ENCODE results near the genes RGL4 and GSTT2B.

GRCh38 chr22:23305813-23306335 is 125.6 kb downstream of the BCR start:
- RRBS, result 91% methylated on average over 1 of the region's 13 CpGs
CAGE:
- cytosol, long polyA plus RNA, result no peak
- long polyA plus RNA, result no peak
- nucleus, long polyA plus RNA, result no peak

GRCh38 chr22:23538677-23539064 is 41.4 kb downstream of the IGLL1 start:
- RRBS, result no CpG with 5 or more reads among the region's 7 CpGs
CAGE:
- cytosol, long polyA plus RNA, result no peak
- long polyA plus RNA, result no peak
- nucleus, long polyA plus RNA, result no peak

GRCh38 chr22:23675911-23676615 is 14.8 kb upstream of the RGL4 start:
- RRBS, result no CpG with 5 or more reads among the region's 9 CpGs
CAGE:
- cytosol, long polyA plus RNA, result no peak
- long polyA plus RNA, result no peak
- nucleus, long polyA plus RNA, result no peak

- RRBS, result no CpG with 5 or more reads among the region's 6 CpGs
CAGE:
- cytosol, long polyA plus RNA, result no peak
- long polyA plus RNA, result no peak
- nucleus, long polyA plus RNA, result no peak
Measured at GRCh38 chr22:23690624-23691202, at the start of gene RGL4. TSS of gene RGL4 (plus strand) at chr22:23691013.

- RRBS, result no CpG with 5 or more reads among the region's 11 CpGs
CAGE:
- cytosol, long polyA plus RNA, result no peak
- long polyA plus RNA, result no peak
- nucleus, long polyA plus RNA, result no peak
Measured at GRCh38 chr22:23835647-23836310, 3.0 kb downstream of the DERL3 start.

DNA sequence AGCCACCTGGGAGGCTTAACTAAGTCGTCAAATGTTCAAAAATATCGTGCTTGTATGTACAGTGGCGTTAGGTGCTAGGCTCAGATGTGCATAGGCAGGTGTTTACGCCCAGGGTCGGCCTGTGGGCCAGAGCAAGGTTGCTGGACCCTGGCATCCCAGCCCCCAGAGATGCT is 316 bp downstream of the SLC2A11 start:
- RRBS, result no CpG with 5 or more reads among the region's 5 CpGs
CAGE:
- cytosol, long polyA plus RNA, result no peak
- long polyA plus RNA, result no peak
- nucleus, long polyA plus RNA, result no peak

- RRBS, result no CpG with 5 or more reads among the region's 24 CpGs
CAGE:
- cytosol, long polyA plus RNA, result no peak
- long polyA plus RNA, result no peak
- nucleus, long polyA plus RNA, result no peak
Measured at GRCh38 chr22:23895343-23895977, 1.3 kb downstream of the MIF start.

DNA sequence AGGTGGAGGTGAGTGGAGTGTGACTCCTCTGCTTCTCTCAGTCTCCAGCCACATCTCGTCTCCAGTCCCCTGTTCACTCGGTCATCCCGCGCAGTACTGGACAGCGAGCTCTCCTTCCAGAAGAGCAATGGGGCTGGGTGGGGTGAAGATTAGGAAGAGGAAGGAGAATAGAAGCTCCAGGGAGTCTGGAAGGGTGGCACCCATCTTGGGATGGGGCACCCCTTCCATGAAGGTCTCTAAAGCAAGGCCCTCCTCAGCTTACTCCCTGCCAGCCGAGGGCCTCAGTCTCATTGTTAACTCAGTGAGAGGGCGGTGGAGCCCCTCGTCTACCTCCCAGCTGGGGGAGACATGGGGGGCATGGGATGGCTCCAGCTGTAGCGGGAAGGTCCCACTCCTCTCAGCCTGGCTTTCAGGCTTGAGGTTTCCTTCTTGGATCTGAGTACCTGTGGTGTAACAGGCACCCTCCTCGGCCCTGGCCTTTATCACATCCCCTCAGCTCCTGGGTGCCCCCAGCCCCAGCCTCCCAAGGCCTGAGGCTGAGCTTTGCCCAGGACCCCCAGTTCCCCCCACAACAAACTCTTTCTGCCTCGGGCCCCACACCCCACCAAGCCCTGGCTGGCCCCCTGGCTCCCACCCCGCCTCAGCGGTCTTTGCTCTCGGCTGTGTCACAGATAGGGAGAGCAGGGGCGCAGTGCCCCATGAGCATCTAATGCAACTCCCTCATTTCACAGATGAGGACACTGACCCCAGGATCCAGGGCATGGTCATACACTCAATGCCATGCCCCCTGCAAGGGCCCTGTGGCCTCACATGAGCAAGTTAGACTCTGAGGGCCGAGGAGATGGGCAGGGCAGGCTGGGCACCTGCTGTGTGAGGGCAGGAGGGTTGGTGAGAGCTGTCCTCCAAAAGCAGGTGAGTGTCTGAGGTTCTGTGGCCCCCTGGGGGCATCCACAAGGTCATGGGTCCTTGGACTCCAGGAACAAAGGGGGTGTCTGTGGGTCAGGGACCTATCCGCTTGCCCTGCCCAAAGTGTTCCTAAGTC is 2.1 kb downstream of the MIF start:
- RRBS, result no CpG with 5 or more reads among the region's 17 CpGs
CAGE:
- cytosol, long polyA plus RNA, result no peak
- long polyA plus RNA, result no peak
- nucleus, long polyA plus RNA, result no peak

DNA sequence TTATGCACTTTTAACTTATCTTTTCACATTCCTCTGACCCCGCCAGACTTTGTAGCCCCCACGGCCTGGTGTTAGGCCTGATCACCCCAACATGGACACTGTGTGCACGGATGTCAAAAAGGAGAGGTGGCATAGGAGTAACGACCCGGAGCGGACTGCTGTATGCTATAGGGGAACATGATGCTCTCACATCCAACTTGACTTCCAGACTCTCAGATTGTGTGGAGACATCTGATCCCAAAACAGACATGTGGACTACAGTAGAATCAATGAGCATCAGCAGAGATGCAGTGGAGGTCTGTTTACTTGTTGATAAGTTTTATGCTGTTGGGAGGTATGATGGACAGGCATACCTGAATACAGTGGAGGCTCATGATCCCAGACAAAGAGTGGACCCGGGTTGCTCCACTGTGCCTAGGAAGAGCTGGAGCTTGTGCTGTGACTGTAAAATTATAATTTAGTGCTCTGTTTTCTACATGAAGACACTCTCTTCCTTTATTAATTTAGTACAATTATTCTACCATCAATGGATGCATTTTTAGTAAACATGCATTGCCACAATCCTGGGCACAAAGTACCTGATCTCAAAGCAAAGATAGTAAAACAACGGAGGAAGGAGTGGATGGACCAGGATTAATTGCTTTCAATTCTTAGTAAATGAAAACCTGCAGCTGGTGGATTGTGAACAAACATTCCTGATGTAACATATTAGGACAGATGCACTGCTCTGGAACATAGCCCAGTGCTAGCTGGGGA is 31.7 kb downstream of the GSTT2B start:
- RRBS, result no CpG with 5 or more reads among the region's 8 CpGs
CAGE:
- cytosol, long polyA plus RNA, result no peak
- long polyA plus RNA, result no peak
- nucleus, long polyA plus RNA, result no peak

DNA sequence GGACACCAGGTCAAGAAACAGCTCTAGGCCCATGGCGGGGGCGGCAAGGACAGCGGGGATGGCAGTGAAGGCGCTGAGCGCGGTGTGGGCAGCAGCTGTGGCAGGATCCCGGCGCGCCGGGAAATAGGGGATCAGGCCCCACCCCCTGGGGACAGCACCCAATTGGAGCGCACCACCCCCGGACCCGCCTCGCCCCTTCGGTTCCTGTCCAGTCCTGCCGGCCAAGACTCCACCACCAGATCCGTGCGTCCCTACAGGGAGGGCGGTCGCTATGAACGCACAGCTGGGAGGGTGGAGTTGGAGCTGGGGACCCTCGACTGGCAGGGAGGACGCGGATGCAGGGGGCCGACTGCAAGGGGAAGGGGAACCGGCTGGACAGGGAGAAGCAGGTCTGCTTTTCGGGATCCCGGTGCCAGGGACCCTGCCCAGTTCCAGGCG is at the start of gene GSTT2B:
GSTT2B (minus strand) TSS at position 97 of the 438 bp plus-strand sequence.
- RRBS, result no CpG with 5 or more reads among the region's 29 CpGs
CAGE:
- cytosol, long polyA plus RNA, result no peak
- long polyA plus RNA, result no peak
- nucleus, long polyA plus RNA, result no peak

DNA sequence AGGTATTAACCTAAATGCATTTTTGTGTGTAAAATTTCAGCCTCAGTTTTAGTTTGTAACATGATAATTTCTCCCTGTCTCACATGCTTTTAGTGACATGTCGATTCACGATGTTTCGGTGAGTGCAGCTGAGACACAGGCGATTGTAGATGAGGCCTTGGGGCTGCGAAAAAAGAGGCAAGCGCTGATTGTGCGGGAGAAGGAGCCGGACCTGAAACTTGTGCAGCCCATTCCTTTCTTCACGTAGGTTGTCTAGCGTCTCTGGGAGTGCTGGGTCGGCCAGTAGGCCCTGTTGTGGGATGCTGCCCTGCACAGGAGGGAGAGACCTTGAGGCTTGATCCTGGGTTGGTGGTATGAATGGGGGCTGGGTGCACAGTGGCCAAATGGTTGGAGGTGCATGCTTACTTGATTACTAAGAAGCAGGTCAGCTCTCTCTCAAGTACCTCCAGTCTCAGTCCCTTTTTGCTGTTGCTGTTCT is 39.7 kb downstream of the CABIN1 start:
- RRBS, result no CpG with 5 or more reads among the region's 11 CpGs
CAGE:
- cytosol, long polyA plus RNA, result no peak
- long polyA plus RNA, result no peak
- nucleus, long polyA plus RNA, result no peak

- RRBS, result no CpG with 5 or more reads among the region's 4 CpGs
CAGE:
- cytosol, long polyA plus RNA, result no peak
- long polyA plus RNA, result no peak
- nucleus, long polyA plus RNA, result no peak
Measured at GRCh38 chr22:24165003-24165412, 16.3 kb upstream of the SUSD2 start.

DNA sequence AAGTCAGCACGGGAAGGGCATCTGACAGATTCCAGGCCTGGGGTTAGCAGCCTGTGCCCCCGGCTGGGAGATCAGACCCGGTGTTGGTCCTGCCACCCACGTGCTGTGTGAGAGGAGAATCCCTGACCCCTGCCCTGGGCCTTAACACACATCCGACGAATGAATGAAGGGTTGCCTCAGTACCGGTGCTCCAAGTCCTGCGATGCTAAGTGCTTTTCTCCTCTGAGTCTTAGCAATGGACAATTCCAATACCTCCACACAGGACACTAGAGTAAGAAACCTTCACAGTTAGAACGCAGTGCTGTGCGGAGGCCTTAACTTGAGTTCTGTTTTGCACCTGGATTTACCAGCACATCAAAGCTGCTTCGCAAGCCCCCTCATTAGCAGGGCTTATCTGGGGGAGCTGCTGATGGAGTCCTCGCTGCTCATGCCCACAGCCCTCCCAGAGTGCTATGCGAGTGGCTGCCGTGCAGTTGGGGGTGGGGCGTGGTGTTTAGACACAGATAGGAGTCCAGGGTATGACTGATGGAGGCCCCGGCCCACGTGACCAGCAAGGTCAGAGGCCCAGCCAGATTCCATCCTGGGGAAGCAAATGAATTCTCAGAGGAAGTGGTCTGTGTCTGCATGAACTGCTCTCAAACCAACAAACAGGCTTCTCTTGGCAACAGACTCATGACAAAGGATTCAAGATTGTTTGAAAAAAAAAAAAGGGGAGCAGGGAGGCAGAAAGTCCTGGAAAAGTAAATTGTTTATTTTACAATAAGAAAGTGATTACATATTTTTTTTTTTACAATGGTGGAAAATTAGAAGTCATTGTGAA is 6.4 kb upstream of the SPECC1L start:
- RRBS, result no CpG with 5 or more reads among the region's 17 CpGs
CAGE:
- cytosol, long polyA plus RNA, result no peak
- long polyA plus RNA, result no peak
- nucleus, long polyA plus RNA, result no peak

- RRBS, result no CpG with 5 or more reads among the region's 5 CpGs
CAGE:
- cytosol, long polyA plus RNA, result no peak
- long polyA plus RNA, result no peak
- nucleus, long polyA plus RNA, result no peak
Measured at GRCh38 chr22:24275117-24275571, 4.5 kb downstream of the SPECC1L start.

DNA sequence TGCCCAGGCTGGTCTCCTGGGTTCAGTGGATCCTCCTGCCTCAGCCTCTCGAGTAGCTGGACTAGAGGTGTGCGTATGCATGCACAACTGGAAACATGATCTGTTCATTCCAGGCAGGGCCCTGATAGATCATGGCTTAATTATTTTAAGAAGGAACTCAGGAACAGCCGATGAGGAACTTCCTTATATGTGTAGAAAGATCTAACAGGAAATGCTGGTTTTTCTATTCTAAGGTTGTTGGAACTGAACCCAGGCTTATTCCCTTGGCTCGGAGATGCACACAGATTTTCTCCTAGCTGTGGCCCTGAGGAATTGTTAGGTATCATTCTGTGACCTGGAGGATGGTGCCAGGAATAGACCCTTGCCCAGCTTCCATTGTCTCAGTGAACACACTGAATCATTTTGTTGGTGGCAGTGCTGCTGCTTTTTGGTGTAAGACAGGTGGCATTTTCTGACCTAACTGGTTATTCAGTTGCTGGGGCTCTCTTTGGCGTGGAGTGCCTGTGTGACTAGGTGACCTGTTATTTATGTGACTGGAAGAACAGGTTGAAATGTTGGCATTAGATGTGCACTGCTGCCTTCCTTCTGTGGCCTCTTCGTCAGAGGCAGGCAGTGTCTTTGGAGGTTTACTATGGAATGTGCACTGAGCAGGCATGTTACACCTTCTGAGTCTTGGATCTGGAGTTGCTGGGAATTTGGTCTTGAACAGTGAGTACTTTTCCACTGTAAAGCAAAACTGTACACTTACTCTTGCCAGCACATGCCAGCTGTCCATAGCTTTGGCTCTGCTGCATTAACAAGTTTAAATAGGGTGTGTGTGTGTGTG is 32.6 kb downstream of the SPECC1L start:
- RRBS, result no CpG with 5 or more reads among the region's 6 CpGs
CAGE:
- cytosol, long polyA plus RNA, result no peak
- long polyA plus RNA, result no peak
- nucleus, long polyA plus RNA, result no peak

CAGE:
- cytosol, long polyA plus RNA, result no peak
- long polyA plus RNA, result no peak
- nucleus, long polyA plus RNA, result no peak
Measured at GRCh38 chr22:24467050-24467346, 28.1 kb upstream of the UPB1 start.

- RRBS, result no CpG with 5 or more reads among the region's 5 CpGs
CAGE:
- cytosol, long polyA plus RNA, result no peak
- long polyA plus RNA, result no peak
- nucleus, long polyA plus RNA, result no peak
Measured at GRCh38 chr22:24493550-24494029, 1.5 kb upstream of the UPB1 start.

DNA sequence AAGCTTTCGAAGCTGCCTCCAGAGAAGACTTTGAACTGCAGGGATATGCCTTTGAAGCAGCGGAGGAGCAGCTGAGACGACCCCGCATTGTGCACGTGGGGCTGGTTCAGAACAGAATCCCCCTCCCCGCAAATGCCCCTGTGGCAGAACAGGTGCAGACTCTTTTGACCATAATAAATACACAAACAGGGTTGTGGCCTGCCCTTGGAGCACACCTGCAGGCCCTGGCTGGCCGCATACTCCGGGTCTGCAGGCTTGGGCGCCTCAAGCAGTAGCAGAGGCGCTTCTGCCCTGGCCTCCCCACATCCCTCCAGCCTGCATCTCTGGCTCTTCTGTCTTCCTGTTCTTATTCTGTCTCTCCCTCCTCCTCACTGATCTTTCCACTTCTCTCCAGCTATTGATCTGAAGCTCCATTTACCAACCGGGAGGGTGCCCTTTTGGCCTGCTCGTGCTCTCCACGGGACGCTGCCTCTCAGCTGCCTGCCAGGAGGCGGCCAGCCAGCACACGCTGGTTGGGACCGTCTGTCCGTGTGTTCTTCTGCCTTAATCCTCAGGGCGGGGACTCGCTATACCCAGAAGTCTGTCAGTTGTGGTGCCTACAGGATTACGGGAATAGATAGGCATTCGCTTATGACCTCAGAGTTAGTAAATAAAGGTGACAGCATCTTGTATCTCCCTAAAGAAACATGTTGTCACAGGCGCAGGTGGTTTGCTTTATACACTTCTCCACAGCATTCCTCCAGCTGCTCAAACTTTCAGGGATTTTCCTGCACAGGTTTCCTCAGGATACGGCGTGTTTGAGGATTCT is 5.2 kb downstream of the UPB1 start:
- RRBS, result no CpG with 5 or more reads among the region's 25 CpGs
CAGE:
- cytosol, long polyA plus RNA, result no peak
- long polyA plus RNA, result no peak
- nucleus, long polyA plus RNA, result no peak

- RRBS, result no CpG with 5 or more reads among the region's 8 CpGs
CAGE:
- cytosol, long polyA plus RNA, result no peak
- long polyA plus RNA, result no peak
- nucleus, long polyA plus RNA, result no peak
Measured at GRCh38 chr22:24553299-24554082, 1.4 kb downstream of the GUCD1 start.

DNA sequence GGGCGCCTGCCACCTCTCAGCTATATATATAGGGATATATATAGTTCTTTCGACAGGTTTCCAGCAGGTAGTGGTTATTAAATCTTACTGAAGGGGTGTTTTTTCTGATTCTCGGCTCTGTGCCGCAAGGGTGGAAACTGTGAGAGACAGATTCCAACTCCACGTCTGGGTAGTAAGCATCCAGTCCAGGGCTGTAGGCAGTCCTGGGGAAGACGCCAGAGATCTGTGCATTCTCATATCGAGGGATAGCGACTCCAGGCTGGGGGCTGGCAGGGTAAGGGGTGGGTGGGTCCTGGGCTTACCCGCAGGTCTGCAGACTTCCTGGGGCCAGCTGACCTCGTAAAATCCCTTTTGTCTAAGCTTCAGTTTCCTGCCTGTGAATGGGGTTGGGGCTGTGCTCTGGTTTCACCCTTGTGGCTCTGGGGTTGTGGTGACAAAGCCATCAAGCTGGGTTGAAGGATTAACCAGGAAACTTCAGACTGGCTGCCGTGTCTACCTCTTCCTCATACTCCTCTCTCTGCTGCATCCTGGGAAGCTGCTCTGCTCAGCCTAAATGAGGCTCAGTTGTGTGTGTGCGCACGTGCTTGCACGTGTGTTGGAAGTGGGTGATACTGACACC is 1.0 kb downstream of the GGT1 start:
- RRBS, result no CpG with 5 or more reads among the region's 14 CpGs
CAGE:
- cytosol, long polyA plus RNA, result no peak
- long polyA plus RNA, result no peak
- nucleus, long polyA plus RNA, result no peak